Mesenchymal stem cell of Wharton's jelly (primary cell): ENCODE measurements around a stretch of chr22.

GRCh38 chr22:46661209-46662041 is 41.2 kb downstream of the GRAMD4 start:
- CAGE, long polyA plus RNA = no peak

DNA sequence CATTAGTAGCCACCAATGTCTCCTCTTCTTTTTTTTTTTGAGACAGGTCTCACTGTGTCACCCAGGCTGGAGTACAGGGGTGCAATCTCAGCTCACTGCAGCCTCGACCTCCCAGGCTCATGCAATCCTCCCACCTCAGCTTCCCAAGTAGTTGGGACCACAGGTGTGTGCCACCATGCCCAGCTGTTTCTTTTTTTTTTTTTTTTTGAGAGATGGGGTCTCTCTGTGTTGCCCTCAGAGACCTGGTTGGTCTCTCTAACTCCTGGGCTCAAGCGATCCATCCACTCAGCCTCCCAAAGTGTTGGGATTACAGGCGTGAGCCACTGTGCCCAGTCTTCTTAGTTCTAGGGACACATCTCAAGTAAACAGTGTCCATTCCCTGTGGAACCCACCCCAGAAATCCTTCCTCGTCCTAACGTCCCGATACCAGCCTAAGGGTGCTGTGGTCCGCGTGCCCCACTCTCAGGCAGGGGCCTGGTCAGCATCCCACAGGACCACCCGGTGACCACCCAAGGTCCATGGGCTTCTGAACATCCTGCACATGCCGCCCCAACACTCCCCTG is 10.7 kb downstream of the CERK start:
- CAGE, long polyA plus RNA = no peak

- CAGE, long polyA plus RNA = no peak
These were observed 2.9 kb upstream of the CERK start for GRCh38 chr22:46740928-46741353.

- CAGE, long polyA plus RNA = no peak
These were observed 4.4 kb upstream of the TBC1D22A start for GRCh38 chr22:46757996-46758490.

GRCh38 chr22:46762762-46763573 is 518 bp downstream of the TBC1D22A start:
- CAGE, long polyA plus RNA = no peak

- CAGE, long polyA plus RNA = no peak
These were observed 68.1 kb downstream of the TBC1D22A start for GRCh38 chr22:46830355-46831139.

GRCh38 chr22:46836117-46836605 is 73.7 kb downstream of the TBC1D22A start:
- CAGE, long polyA plus RNA = no peak

DNA sequence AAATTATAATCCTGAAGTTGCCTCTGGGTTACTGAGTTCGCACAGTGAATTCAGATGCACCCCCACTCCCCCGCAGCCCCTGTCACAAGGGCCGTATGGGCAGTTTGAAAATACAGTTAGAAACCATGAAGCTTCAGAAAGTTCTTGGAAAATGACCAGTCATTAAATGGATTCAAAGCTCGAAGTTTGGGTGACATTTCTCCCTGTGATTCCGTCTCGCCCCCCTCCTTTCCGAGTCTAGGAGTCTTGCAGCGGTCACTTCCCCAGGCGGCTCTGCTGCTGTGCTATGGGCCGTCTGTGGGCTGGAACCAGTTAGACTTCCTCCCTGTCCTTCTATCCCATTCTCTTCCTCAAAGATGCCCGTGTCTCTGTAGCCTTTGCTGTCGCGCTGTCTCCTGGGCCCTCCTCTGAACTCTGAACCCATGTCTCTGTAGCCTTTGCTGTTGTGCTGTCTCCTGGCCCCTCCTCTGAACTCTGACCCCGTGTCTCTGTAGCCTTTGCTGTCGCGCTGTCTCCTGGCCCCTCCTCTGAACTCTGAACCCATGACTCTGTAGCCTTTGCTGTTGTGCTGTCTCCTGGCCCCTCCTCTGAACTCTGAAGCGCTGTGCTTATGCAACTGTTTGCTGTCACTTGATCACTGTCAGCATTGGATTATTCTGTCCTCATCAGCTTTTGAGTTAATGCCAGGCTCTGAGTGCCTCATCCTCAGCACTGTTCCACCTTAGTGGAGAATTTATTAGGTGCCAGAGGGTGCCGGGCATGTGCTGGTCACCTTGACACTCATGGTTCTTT is 173.1 kb downstream of the TBC1D22A start:
- CAGE, long polyA plus RNA = no peak

- CAGE, long polyA plus RNA = no peak
These were observed 259.5 kb downstream of the TBC1D22A start for GRCh38 chr22:47021706-47022617.

DNA sequence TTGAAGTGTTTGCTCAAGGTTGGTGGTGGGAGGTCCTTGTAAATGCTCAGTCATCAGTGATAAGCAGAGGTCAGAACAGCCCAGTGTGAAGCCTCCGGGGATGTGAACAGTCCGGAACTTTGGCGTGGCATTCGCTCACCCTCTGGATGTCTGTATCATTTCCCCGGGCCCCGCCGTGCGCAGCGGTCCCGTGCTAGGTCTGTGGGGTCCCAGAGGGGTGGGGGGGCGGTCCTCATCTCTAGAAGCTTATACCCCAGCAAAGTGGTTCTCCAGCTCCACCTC is 327.4 kb downstream of the TBC1D22A start:
- CAGE, long polyA plus RNA = no peak

- CAGE, long polyA plus RNA = no peak
These were observed 519.9 kb downstream of the TBC1D22A start for GRCh38 chr22:47282366-47282752.

DNA sequence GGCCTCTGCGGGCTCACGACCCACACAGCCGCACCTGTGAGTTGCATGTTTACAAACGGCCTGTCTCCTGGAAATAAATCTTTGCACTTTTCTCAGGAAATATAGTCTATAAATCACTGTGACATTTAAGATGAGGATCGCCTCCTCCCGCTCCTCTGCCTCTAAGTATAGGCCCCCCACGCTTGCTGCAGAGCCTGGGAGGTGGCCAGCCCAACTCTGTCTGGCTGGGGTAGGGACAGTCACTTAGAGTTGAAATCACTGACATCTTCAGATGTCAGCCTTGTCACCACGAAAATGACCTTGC is 854.8 kb upstream of the TAFA5 start:
- CAGE, long polyA plus RNA = no peak

DNA sequence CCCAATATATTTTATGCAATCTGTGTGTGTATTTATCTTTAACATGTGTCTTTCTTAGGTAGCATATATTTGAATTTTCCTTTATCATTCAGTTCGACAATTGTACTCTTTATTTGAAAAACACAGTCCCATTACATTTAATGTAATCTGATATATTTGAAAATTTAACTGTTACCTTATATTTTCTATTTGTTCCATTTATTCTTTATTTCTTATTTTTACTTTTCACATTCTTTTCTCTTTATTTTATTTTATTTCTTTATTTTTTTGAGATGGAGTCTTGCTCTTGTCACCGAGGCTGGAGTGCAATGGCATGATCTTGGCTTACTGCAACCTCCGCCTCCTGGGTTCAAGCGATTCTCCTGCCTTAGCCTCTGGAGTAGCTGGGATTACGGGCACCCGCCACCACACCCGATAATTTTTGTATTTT is 785.6 kb upstream of the TAFA5 start:
- CAGE, long polyA plus RNA = no peak

GRCh38 chr22:48098673-48099428 is 390.5 kb upstream of the TAFA5 start:
- CAGE, long polyA plus RNA = no peak

DNA sequence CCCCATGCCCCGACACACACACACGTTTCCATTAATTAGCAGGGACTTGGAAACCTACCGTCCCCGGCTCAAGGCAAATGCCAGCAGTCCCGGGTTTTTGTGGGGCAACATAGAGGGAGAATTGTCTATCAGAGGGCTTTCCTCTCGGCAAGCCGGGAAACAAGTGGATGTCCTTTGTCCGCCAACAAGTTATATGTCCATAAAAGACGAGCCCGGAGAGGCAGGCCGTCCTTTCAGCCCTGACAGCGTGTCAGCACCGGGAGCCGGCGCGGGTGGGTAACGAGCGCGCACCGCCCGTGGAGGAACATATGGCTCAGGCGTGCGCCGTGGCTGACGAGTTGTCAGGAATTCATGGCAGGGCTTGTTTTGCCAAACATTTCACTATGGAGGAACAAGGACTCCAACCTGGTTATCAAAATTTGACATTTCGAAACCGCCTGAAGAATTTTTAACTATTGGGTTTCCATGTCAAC is 46.9 kb downstream of the TAFA5 start:
- CAGE, long polyA plus RNA = no peak

- CAGE, long polyA plus RNA = no peak
These were observed 72.2 kb downstream of the TAFA5 start for GRCh38 chr22:48561494-48561945.

DNA sequence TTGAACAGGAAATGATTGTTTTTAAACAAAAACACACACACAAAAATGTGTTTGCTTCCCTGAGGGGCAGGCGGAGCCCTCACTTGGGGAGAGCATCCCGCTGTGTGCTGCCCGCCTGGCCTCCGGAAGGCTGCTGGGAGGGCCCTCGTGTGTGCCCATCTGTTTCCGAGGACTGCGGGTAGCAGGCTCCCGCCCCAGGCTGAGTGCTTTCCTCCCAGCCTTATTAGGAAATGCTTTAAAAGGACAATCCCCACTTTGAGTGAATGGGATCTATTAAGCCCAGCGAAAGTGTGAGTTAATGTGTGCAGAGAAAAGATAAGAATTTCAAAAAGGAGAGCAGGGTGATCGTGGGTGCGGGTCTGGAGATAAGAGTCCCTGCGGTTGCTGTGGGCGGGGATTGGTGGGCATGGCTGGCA is 77.8 kb downstream of the TAFA5 start:
- CAGE, long polyA plus RNA = no peak

GRCh38 chr22:48721229-48721541 is 231.8 kb downstream of the TAFA5 start:
- CAGE, long polyA plus RNA = no peak

- CAGE, long polyA plus RNA = no peak
These were observed 630.3 kb downstream of the TAFA5 start for GRCh38 chr22:49119573-49120124.

DNA sequence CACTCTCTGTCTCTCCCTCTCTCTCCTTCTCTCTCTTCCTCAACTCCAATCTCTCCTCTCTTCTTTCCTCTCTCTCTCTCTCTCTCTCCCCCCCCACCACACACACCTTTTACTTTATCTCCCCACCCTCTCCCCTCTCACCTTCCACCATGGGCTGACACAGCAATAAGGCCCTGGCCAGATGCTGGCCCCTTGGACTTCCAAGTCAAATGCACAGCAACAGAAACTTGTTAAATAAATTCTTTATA is 222.3 kb downstream of the BRD1 start:
- CAGE, long polyA plus RNA = no peak